ENCODE results near the genes KBTBD6 and DGKH.

GRCh38 chr13:39900231-39900865 lies 244.9 kb downstream of the COG6 start:
- PRO-cap: no peak
- RRBS, 2 experiments: no CpG with 5 or more reads among the region's 2 CpGs

DNA sequence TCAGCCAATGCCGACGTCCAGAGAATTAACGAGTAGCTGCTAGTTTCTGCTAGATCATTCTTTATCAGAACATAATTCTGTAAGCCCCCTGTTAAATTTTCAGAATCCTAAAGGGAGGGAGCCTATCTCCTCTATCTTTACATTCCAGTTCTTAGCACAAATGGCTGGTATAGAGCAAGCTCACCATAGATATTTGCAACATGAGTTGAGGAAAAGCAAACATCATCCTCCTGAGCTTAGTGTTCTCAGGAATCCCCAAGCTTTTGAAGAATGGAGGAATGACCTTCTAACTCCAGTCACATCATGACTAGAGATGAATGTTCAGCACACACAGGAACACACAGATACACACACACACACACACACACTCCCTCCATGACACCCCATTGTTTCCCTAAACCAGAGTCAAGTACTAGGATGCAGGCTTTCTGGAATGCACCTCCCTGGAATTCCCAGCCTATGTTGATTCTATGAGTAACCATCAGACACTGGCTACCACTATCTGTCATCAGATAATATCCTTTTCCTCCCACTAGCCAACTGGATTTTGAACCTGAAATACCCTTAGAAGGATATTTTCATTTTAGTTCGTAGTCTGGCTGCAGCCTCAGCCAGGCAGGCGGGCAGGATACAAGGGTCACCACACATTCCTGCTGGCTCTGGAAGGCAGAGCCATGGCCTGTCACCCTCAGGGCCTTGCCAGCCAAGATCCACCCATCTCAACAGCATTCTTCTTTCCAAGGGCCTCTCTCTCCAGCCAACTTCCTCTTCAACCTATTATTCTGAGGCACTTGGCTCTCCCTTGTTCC lies 162.4 kb downstream of the FOXO1 start:
- PRO-cap: no peak
- RRBS, 2 experiments: no CpG with 5 or more reads among the region's 5 CpGs

- PRO-cap: no peak
- RRBS, 2 experiments: no CpG with 5 or more reads among the region's 26 CpGs
These were observed 106.7 kb downstream of the FOXO1 start for GRCh38 chr13:40559311-40560562.

DNA sequence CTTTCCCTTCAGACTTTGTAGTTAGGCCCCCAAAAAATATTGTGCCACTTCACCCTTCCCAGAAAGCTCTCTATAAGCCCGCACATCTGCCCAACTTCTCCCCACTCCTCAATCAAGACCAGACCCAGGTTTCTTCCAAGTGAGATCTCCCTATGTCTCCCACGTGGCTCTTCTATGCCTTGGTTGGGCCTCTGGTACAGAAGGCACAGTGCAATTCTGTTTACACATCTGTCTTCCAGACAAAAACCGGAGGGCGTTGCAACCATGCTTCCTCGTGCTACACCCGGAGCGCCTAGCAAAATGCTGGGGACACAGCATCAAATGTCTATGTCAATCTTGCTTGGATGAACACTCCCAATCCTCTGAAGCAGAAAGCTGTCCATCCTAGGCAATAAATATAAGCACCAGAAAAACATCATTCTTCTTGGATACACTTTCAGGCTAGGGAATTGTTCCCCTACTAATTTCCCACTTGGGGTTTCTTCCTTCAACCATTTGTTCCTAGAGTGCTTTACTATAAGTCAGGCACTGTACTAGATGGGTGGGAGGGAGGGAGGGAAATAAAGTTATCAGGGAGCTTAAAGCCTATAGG lies 59.4 kb downstream of the FOXO1 start:
- PRO-cap: no peak
- RRBS, 2 experiments: 100% methylated on average over 2 to 4 of the region's 7 CpGs

DNA sequence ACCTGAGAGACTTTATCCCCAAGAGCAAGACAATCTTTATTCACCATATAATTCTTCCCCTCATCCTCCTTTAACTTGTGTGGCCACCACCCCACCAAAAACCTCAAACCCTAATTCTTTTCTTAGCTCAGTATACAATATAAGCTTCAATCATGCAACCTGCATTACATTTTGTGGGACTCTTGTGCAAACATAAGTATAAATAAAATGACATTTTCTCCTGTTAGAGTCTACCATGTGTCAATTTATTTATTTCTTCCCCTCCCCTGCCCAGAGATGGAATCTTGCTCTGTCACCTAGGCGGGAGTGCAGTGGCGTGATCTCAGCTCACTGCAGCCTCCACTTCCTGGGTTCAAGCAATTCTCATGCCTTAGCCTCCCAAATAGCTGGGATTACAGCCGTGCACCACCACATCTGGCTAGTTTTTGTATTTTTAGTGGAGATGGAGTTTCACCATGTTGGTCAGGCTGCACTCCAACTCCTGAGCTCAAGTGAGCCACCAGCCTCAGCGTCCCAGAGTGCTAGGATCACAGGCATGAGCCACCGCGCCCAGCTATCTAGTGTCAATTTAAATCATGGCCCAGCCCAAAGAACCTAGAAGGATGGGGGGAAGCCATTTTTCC lies 19.2 kb downstream of the FOXO1 start:
- PRO-cap: no peak
- RRBS, 2 experiments: no CpG with 5 or more reads among the region's 6 CpGs

GRCh38 chr13:40788692-40789102 lies 714 bp upstream of the SLC25A15 start:
- PRO-cap: no peak
- RRBS, 2 experiments: no CpG with 5 or more reads among the region's 12 CpGs

DNA sequence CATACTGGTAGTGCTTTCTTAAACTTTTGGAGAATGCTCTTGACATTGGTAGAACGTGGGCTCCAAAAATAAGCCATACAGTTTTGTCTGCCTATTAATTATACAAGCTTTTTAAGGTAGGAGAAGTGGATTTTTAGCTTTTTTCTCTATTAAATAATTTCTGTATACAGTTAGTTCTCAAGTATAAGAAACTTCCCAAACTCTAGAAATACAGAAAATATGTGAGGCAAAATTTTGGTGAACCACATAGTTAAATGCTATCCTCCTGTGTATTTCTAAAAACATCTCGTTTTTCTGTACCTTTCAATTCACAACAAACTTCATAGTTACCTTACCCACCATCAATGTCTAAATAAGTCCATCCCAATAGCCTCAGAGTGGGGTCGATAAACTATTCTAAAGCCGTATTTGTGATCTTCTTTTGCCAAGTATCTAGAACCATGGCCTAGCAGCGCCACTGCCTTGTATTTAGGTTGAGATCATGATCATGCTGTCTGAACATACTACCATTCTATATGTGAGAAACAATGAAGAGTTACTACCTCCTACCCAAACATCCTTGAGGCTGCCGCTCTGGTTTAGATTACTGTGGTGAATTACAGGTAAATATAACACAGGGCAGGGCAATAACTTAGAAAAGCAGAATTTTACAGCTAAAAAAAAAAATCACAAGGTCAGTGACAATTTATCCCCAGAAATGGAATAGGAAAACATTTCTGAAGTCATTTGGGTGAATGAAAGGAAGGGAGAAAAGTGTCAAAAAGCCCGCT lies 74.7 kb downstream of the ELF1 start:
- PRO-cap: no peak
- RRBS, 2 experiments: no CpG with 5 or more reads among the region's 7 CpGs

GRCh38 chr13:40964252-40964851 lies 54.8 kb downstream of the ELF1 start:
- PRO-cap: no peak
- RRBS, 2 experiments: no CpG with 5 or more reads among the region's 11 CpGs

DNA sequence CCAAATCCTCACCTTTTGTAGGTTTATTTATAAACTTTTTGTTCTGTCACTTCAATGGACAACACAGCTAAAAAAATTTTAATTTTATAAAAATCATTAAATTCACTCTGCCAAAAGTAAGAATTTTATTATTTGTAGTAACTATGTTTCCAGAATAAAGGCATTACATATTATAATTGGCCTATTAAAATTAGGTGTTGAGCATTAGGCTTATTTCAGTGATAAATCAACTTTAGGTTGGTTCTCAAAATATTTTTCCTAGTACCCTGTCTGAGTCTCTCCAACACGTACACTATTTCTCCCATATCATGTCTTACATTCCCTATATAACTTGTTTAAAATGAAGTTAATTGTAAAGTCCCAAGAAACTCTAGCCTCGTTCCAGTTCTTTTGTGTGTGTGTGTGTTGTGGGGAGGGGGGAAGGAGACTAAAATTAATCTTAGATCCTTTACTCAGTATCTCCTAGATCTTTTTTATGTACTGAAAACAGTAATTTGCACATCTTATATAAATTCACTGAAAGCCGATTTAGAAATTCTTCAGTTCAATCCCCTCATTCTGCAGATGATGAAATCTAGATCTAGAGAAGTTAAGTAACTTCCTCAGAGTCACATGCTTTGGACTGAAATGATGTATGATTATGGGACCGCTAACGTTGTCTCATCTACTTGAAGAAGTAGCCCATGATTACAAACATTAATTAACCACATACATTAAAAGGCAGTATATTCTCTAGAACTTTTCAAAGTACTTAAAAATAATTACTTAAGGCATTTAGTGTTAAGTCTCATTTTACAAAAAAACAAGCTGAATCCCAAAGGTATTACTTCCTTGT lies 38.0 kb downstream of the ELF1 start:
- PRO-cap: no peak
- RRBS, 2 experiments: no CpG with 5 or more reads among the region's 5 CpGs

- PRO-cap: no peak
- RRBS, 2 experiments: no CpG with 5 or more reads among the region's 6 CpGs
These were observed 7.8 kb upstream of the WBP4 start for GRCh38 chr13:41053332-41054067.

- PRO-cap: unidirectional peak, minus-strand start at chr13:41055390
- RRBS, 2 experiments: no CpG with 5 or more reads among the region's 4 CpGs
These were observed 6.2 kb upstream of the WBP4 start for GRCh38 chr13:41055002-41055637.

GRCh38 chr13:41131992-41133226 lies at the start of gene KBTBD6:
Gene KBTBD6 (minus strand): TSS chr13:41132802.
- PRO-cap: unidirectional peak, plus-strand start at chr13:41132246; bidirectional peak, plus-strand start at chr13:41132515, minus-strand start at chr13:41132600; bidirectional peak, plus-strand start at chr13:41132959, minus-strand start at chr13:41132734
- RRBS, 2 experiments: under 1 to 1% methylated on average over 5 of the region's 86 CpGs

GRCh38 chr13:41460380-41460713 lies 3.0 kb downstream of the RGCC start:
- PRO-cap: no peak
- RRBS, 2 experiments: no CpG with 5 or more reads among the region's 2 CpGs

DNA sequence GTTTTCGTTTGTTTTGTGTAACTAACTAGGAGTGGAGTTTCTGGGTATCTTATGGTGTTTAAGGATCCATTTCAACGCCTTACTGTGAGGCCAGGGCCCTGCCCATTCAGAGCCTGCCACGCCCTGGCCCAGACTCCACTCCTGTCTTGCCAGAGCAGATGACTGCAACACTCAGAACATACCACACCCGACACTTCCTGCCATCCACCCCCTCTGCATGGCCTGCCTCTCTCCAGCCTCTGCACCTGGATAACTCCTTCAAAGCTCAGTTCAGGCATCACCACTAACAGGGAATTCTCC lies 43.2 kb downstream of the RGCC start:
- PRO-cap: no peak
- RRBS, 2 experiments: no CpG with 5 or more reads among the region's 4 CpGs

- PRO-cap: no peak
- RRBS, 2 experiments: no CpG with 5 or more reads among the region's 4 CpGs
These were observed 182.7 kb downstream of the RGCC start for GRCh38 chr13:41639871-41640555.

DNA sequence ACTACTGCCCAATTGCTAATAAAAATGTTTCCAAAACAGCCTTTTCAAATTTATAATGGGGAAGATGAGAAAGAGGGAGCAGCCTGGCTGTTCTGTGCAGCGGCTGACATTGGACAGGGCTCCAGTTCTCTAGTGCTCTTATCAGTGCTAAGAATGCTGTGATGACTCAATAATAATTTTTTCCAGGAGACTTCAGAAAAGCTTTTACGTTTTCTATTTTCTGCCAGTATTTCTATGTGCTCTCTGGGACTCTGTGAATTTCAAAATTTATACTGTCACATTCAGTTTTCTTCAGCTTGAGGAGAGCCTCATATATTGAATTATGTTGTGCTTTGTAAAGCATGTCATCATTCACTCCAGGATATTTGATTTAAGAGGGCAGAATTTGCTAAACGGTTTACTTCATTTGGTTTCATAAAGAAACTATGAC lies 209.6 kb downstream of the VWA8 start:
- PRO-cap: no peak
- RRBS, 2 experiments: no CpG with 5 or more reads among the region's 3 CpGs

GRCh38 chr13:41955660-41956050 lies 5.3 kb downstream of the VWA8 start:
- PRO-cap: no peak
- RRBS, 2 experiments: no CpG with 5 or more reads among the region's 5 CpGs

- PRO-cap: bidirectional peak, plus-strand start at chr13:41960689, minus-strand start at chr13:41960658; bidirectional peak, plus-strand start at chr13:41960855, minus-strand start at chr13:41960886
- RRBS, 2 experiments: 2 to 4% methylated on average over 16 to 20 of the region's 52 CpGs
These were observed 536 bp downstream of the VWA8 start for GRCh38 chr13:41960109-41961037.

DNA sequence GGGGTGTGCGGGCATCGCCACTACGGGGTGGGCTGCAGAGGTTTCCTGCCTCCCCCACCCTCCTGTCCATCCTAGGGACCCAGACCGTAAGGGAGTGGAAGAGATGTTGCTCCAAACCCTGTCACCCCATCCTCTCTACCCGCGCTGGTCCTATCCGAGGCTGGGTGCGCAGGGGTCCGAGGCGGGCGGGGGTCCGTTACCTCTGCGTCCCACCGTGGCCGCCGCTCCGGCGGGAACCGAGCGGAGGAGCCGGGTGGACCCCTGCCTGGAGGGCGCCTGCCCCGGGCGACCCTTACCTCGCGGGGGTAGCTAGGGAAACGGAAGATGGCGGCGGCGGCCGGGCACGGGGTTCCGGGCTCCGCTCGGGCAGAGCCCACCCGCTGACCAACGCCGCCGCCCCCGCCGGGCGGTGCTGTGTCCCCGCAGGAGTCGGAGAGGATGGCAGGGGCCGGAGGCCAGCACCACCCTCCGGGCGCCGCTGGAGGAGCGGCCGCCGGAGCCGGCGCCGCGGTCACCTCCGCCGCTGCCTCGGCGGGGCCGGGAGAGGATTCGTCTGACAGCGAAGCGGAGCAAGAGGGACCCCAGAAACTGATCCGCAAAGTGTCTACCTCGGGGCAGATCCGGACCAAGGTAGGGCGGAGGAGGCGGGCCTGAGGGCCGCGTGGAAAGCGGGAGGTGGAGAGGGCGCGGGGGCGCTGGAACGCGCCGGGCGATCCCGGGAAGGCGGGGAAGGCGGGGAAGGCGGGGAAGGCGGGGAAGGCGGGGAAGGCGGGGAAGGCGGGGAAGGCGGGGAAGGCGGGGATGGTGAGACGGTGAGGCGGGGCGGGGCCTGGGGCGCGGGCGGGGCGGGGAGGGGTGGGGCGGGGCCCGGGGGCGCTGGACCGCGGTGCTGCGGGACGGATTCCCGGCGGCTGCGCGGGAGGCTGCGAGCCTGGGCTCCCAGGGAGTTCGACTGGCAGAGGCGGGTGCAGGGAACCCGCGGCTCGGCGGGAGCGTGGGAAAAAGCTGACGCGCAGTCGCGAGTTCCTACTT lies at the start of gene DGKH:
TSS of gene DGKH (plus strand) at position 313 of the 1,032 bp plus-strand sequence.
- PRO-cap: bidirectional peak, plus-strand start at position 312 of the sequence, minus-strand start at position 137 of the sequence; bidirectional peak, plus-strand start at position 425 of the sequence, minus-strand start at position 389 of the sequence; bidirectional peak, plus-strand start at position 514 of the sequence, minus-strand start at position 590 of the sequence; bidirectional peak, plus-strand start outside the sequence, minus-strand start at position 955 of the sequence
- RRBS, 2 experiments: 1 to 2% methylated on average over 52 of the region's 118 CpGs

- PRO-cap: no peak
- RRBS, 2 experiments: no CpG with 5 or more reads among the region's 8 CpGs
These were observed 30.5 kb downstream of the AKAP11 start for GRCh38 chr13:42302289-42302977.